ENCODE data around the gene EPHA8.

GRCh38 chr1:21936510-21936770 lies 670 bp downstream of the HSPG2 start:
- PRO-cap: no peak

DNA sequence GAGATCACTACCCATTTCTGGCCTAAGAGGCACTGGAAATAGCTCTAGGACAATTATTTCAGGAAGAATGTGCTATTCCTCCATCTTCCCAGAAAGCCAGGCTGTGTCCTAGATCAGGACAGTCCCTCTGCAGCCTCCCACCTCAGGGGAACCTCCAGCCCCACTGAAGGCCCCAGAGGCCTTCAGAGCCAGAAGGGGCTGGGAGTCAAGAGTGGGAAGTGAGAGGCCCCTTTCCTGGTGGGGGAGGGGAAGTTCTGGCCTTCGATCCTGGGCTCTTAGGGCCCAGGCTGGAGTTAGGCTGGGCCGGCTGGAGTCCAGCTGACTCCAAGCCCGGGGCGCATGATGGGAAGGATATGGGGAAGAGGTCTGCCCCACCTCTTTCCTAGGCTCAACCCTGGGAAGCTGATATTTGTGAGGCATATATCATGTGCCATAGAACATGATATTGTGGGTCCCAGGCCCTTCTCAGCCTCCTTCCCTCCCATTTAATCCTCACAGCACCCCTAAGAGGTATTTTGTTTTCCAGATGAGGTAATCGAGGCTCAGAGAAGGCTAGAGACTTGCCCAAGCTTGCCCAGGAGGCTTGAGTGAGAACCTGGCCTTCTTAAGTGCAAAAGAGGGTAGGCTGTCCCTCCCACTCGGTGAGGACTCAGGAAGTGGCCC lies 18.5 kb upstream of the HSPG2 start:
- PRO-cap: no peak

DNA sequence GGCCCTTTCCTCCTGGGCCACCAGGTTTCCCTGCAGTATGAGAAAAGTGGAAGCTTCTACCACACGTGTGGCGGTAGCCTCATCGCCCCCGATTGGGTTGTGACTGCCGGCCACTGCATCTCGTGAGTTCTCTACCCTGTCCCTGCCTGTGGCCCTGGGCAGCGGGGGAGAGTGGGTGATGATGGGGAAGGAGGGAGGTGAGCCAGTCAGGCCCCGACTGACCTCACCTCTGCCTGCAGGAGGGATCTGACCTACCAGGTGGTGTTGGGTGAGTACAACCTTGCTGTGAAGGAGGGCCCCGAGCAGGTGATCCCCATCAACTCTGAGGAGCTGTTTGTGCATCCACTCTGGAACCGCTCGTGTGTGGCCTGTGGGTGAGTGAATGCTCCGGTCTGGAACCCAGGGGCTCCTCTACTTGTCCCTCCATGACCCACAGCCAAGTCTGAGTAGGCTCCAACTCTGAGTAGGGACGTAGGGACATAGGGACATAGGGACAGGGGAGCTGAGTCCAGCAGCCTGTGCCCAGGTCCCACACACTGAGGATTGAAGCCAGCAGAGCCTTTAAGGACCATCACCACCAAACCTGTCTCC lies 4.1 kb downstream of the CELA3A start:
- PRO-cap: no peak

DNA sequence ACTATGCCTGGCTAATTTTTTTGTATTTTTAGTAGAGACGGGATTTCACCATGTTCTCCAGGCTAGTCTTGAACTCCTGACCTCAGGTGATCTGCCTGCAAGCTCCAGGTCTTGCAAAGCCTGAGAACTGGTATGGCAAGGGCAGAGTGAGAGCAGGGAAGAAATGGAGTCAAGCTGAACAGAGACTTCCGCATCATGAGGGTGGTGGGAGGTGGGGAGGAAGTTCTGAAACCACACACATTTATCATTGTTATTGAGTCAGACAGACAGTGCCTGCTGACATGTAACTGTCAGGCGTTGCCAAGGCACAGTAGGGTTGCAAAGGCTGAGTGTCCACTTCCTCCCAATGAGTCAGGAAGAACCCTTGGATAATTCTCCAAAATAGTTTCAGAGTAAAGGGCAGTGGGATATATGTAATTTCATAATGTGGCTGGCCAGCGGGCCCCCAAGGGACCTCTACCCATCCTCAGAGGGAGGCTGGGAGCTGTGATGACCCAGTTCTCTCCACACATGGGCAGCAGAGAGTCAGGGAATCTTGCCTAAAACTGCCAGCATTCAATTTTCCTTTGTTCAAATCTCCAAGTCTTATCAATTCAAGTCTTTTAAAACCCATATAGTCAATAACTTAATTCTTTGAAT lies 17.6 kb downstream of the CELA3A start:
- PRO-cap: no peak

DNA sequence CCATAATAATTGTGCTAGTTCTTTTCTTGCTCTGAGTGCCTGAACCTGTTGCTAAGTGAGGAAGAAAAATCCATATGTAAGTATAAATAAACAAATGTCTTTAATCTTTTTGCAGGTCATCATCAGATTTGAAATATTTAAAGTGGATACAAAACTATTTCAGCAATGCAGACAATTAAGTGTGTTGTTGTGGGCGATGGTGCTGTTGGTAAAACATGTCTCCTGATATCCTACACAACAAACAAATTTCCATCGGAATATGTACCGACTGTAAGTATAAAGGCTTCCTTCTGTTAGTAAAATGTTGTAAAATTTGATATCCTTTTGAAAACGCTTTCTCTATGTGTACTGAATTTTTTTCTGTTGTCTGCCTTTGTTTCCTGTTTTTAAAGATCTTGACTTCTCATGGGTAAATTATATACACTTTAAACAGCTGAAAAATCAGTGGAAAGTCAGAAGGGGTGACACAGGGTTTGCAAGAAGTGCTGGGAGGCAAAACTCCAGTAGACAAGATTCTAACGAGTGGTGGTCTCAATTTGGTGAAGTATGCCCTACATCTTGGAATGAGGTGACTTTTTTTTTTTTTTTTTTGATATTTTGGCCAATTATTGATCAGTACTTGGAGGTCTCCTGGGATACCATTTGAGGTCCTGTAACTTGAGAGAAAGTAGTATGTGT lies 25.9 kb downstream of the CDC42 start:
- PRO-cap: no peak

DNA sequence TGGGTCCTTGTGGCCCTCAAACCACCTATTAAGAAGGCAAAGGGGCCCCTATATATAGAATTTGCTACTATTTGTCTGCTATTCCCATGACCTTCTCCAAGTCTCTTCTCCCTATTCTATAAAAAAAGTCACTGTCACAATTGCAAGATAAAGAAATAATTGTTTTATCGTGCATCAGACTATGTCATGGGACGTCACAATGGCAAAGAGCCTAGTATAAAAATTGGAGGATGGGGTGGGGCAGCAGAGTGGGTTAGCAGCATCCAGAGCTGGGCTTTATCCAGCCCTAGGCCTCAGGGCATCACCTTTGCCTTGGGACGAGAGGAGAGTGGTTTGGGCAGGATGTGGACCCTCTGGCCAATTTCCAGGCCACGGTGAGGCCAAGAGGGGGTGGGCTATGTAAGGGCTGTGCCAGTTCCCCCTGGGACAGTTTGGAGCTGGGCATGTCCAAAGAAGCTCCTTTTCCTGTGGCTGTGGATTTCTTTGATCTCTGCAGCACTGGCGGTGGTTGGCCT lies 25.7 kb downstream of the WNT4 start:
- PRO-cap: no peak

- PRO-cap: no peak
These were observed 7.0 kb upstream of the EPHA8 start for GRCh38 chr1:22556143-22556905.

GRCh38 chr1:22563202-22563663 lies at the start of gene EPHA8:
Gene EPHA8 (plus strand): TSS chr1:22563489.
- PRO-cap: no peak

- PRO-cap: no peak
These were observed 4.0 kb downstream of the C1QC start for GRCh38 chr1:22647420-22647841.

GRCh38 chr1:22660637-22661496 lies 7.8 kb downstream of the C1QB start:
- PRO-cap: no peak

- PRO-cap: no peak
These were observed 121.3 kb downstream of the EPHB2 start for GRCh38 chr1:22831883-22832451.

GRCh38 chr1:22953048-22953470 lies 19.6 kb downstream of the LACTBL1 start:
- PRO-cap: no peak

DNA sequence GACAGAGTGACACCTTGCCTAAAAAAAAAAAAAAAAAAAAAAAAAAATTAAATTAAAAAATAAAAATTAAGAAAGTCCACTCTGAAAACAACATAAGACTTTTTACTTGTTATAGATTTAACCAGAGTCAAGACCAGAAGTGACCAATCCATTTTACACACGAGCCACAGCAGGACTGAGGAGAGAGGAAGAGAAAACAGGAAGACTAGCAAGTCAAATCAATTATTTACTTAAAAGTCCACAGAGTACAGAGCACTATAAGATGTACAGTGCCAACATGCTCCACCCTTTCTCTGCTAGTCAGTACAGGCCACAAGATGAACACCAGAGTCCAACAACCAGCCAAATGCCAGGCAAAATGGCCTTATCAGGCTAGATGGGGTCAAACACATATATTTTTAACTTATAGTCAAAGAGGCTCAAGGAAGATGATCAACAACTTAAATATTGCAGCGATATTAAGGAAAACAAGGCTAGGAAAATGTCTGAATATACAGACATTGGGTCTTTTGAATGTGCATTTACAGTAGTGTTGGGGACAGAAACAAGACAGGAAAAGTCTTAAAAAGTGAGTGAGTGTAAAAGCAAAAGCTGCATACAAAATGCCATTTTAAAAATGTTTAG lies 68.1 kb downstream of the HTR1D start:
- PRO-cap: no peak

- PRO-cap: no peak
These were observed 39.7 kb downstream of the HTR1D start for GRCh38 chr1:23177201-23178316.

- PRO-cap: no peak
These were observed 29.7 kb downstream of the HTR1D start for GRCh38 chr1:23187482-23188125.

GRCh38 chr1:23188690-23189194 lies 28.6 kb downstream of the HTR1D start:
- PRO-cap: no peak

DNA sequence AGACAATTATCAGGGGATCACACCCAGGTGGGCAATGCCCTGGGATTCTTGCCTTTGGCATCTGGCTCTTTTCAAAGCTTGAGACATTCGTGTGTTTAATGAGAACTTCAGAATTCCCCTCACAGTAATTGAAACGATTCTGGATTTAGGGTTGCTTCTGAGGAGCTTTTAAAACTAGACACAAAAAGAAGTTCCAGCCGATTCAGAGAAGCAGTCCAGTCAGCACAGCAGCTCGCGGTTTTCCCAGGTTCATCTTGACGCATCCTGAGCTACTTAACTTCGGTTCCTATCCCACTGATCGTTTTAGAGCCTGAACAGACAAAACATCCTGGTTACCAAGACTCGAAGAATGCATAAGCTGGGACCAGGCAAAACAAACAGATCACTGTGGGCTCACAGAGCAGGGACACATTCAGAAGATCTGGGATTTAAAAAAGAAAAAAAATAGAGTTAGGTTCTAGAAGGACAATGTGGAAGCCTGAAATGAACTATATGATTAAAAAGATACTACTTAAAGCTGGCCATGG lies 22.7 kb downstream of the HTR1D start:
- PRO-cap: no peak

DNA sequence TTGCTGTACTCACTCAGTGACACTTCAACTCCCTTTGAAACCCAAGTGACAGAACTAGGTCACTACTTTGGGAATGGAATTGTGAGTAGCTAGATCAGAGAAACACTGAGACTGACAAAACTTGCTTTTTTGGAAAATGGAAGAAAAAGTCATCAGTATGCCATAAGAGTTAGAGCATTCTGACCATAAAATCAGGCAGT lies 60.4 kb downstream of the HNRNPR start:
- PRO-cap: no peak

- PRO-cap: no peak
These were observed 53.3 kb downstream of the HNRNPR start for GRCh38 chr1:23290709-23291212.

DNA sequence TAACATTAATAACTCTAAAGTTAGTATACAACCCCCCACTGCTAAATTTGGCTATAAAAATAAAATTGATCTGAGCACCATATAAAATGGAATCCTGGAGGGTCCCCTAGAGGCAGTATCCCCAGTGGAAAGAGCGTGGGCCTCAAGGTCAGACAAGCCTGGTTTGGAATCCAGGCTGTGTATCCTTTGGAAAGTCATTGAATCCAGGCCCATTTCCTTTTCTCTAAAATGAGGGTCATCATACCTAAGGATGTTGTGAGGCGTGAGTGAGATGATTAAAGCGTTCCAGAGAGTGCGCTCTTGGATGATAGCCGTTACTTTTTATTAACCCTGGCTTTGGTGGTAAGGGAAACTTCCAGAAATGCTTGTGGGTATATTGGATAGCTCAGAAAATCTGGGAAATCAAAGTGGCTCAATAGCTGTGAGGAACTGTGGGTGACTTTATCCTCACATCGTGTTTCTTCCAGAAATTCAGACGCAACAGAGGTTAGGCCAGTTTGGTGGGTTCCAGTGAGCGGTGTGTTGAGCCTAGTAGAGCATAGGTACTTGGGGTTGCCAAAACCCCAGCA lies 737 bp upstream of the ZNF436 start:
- PRO-cap: no peak

All from peritoneum (tissue), 1 donor.